Melanocyte of skin (primary cell): ENCODE results near the gene SLC20A1.

GRCh38 chr2:112631545-112631996, 14.2 kb upstream of the SLC20A1 start:
- CAGE, long polyA plus RNA, 2 experiments = no peak in any of the 2 experiments

GRCh38 chr2:112645782-112646536, at the start of gene SLC20A1:
TSS of gene SLC20A1 (plus strand) at chr2:112645939.
- CAGE, long polyA plus RNA, 2 experiments = no peak in any of the 2 experiments

DNA sequence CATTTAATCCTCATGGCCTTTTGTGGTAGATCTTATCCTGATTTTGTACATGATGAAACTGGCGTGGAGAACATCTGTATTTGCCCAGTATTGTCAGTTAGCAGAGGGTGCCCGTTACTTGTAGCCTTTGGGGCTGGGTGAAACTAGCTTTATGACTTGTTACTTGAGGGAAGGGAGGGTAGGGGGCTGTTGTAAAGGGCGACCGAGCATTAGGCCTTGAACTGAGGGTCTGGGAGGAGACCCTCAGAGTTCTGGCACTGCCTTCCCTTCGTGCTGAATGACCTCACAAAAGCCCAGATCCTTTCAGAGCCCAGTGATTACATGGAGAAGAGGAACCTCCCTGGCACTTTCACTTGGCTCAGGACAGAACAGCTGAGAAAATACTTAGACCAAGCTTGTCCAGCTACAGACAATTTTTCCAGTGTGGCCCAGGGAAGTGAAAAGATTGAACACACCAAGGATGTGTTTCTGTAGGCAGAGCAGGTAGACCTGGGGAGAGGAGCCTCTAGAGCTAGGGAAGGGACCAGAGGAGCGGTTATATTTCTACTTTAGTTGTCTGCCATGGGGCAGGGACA, 19.6 kb downstream of the SLC20A1 start:
- CAGE, long polyA plus RNA, 2 experiments = no peak in any of the 2 experiments

GRCh38 chr2:112700975-112701559, 19.8 kb upstream of the NT5DC4 start:
- CAGE, long polyA plus RNA, 2 experiments = no peak in any of the 2 experiments

- CAGE, long polyA plus RNA, 2 experiments = no peak in any of the 2 experiments
Measured at GRCh38 chr2:113124494-113125040, 2.8 kb upstream of the IL1RN start.

DNA sequence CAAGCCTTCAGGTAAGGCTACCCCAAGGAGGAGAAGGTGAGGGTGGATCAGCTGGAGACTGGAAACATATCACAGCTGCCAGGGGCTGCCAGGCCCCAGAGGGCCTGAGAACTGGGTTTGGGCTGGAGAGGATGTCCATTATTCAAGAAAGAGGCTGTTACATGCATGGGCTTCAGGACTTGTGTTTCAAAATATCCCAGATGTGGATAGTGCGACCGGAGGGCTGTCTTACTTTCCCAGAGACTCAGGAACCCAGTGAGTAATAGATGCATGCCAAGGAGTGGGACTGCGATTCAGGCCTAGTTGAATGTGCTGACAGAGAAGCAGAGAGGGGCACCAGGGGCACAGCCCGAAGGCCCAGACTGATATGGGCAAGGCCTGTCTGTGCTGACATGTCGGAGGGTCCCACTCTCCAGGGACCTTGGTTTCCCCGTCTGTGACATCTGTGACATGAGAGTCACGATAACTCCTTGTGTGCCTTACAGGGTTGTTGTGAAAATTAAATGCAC, 386 bp downstream of the IL1RN start:
- CAGE, long polyA plus RNA, 2 experiments = no peak in any of the 2 experiments

GRCh38 chr2:113128239-113129113, 1.1 kb downstream of the IL1RN start:
- CAGE, long polyA plus RNA, 2 experiments = no peak in any of the 2 experiments

- CAGE, long polyA plus RNA, 2 experiments = no peak in any of the 2 experiments
Measured at GRCh38 chr2:113156137-113156782, 17.5 kb upstream of the PSD4 start.

GRCh38 chr2:113164782-113165793, 8.7 kb upstream of the PSD4 start:
- CAGE, long polyA plus RNA, 2 experiments = no peak in any of the 2 experiments

GRCh38 chr2:113167006-113167926, 6.5 kb upstream of the PSD4 start:
- CAGE, long polyA plus RNA, 2 experiments = no peak in any of the 2 experiments

DNA sequence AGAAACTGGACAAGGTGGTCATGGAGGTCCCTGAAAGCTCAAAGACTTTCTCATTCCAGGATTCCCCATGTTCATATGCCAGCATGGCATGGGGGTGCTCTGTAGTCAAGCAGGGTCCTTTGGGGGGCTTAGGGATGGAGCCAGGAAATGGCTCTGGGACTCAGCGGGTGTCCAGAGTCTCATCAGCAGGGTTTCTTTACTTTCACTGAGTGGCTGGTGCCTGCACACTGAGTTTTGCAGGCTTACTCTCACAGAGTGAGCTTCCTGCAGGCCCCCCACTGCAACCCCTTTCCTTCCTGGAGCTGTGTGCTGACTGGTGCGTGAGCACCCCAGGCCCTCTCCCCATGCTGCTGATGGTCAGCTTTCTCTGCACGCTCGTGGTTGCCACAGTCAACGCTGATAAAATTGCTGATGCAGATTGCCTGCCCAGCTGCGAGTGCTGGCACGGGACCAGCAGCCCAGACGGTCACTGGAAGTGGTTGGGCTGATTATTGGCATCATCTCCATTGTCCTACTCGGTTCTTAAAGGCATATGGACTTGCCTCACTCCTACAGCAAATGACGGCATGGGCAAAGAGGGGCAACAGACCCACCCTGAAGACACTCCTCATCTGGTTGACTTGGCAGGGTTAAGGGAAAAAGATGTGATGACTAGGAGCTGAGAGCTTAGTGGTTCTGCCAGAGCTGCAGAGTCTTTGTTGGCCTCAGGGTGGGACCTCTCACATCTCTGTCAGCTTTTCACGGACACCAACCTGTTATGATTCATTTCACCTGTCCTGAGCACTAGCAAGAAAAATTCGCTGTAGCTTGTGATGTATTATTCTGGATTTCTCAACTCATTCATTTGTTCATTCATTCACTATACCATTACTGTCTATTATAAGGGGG, 38.6 kb downstream of the PAX8 start:
- CAGE, long polyA plus RNA, 2 experiments = no peak in any of the 2 experiments

DNA sequence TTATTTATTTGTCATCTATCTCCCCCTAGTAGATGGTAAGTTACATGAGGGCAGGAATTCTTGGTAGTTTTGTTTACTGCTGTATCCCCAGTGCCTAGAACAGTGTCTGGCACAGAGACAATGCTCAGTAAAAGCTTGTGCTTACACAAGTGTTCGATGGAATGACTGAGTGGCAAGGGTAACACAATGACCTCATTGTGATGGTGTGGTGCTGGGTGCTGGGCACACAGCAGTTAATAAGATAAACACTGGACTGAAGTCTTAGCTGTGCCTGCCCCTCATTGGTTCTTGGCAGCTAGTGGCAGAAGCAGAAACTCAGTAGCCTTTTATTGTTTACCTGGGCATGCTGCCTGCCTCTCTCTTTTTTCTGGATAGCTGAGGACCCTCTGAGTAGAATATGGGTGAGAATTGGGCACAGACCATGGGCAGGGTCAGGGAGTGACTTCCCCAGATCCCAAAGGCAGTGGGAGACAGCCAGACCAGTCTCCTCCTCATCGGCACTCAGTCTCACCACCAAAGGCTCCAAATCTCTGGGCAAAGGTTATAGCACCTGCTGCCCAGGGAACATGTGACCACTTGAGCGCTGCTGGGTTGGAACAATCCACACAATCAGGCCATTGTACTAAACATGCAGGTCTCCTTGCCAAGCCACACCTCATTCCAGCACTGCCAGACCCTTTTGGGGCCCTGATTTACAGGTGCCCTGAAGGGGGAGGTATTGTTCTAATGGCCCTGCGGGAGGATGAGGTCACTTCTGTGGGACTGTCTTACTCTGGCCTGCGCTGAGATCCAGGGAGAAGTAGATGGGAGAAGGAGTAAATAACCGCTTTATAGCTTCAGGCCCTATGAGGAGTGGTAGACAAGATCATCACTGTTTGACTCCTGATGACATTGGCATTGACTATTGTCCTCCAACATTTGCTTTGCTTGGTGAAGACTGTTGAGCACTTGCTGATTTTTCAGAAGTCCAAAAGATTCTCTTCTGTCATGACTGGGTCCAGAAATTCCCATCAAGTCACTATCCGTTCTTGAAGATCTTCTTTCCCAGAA, 9.8 kb upstream of the PAX8 start:
- CAGE, long polyA plus RNA, 2 experiments = no peak in any of the 2 experiments

DNA sequence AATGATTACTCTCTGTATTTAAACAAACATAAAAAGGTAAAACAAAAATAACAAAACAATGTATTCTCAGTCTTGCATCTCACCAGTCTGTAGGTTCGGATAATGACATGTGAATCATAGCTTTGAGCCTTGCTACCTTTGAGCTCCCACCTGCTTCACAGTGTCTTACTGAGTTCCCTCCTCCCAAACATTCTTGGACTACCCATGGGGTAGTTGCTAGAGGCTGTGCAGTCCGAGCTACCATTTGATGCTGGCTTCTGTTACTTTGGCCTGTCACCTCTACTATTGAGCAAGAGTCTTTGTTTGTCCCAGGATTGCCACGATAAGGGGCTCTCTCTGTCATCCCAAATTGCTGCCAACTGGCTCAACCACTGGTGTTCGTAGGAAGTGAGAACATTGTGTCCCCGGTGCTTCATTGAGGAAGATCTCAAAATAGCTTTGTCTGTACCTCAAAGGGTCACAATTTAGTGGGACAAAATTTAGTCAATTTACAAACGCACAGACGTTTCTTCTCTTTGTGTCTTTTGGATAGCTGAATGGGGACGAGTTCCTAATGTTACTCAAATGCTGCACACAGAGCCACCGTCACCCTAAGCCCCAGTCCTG, 59.1 kb upstream of the PAX8 start:
- CAGE, long polyA plus RNA, 2 experiments = no peak in any of the 2 experiments

- CAGE, long polyA plus RNA, 2 experiments = no peak in any of the 2 experiments
Measured at GRCh38 chr2:113921366-113922593, 31.9 kb downstream of the ACTR3 start.

- CAGE, long polyA plus RNA, 2 experiments = no peak in any of the 2 experiments
Measured at GRCh38 chr2:116039706-116040017, 1597.2 kb downstream of the DPP10 start.

- CAGE, long polyA plus RNA, 2 experiments = no peak in any of the 2 experiments
Measured at GRCh38 chr2:117718859-117719149, 95.7 kb upstream of the DDX18 start.

GRCh38 chr2:117803667-117804436, 10.6 kb upstream of the DDX18 start:
- CAGE, long polyA plus RNA, 2 experiments = no peak in any of the 2 experiments

DNA sequence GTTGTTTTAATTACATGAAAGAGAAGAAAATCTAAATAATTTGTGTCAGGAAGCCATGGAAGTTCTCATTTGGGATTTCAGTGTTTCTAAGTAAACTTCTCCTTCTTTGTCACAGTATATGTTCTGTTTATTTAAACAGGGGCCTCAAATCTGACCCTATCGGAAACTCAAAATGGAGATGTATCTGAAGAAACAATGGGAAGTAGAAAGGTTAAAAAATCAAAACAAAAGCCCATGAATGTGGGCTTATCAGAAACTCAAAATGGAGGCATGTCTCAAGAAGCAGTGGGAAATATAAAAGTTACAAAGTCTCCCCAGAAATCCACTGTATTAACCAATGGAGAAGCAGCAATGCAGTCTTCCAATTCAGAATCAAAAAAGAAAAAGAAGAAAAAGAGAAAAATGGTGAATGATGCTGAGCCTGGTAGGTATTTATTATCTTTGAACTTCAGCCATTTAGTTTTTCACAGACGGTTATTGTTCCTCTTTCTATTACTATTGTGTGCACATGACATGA, 2.9 kb downstream of the DDX18 start:
- CAGE, long polyA plus RNA, 2 experiments = no peak in any of the 2 experiments

GRCh38 chr2:117980608-117981418, 33.1 kb downstream of the CCDC93 start:
- CAGE, long polyA plus RNA, 2 experiments = no peak in any of the 2 experiments

DNA sequence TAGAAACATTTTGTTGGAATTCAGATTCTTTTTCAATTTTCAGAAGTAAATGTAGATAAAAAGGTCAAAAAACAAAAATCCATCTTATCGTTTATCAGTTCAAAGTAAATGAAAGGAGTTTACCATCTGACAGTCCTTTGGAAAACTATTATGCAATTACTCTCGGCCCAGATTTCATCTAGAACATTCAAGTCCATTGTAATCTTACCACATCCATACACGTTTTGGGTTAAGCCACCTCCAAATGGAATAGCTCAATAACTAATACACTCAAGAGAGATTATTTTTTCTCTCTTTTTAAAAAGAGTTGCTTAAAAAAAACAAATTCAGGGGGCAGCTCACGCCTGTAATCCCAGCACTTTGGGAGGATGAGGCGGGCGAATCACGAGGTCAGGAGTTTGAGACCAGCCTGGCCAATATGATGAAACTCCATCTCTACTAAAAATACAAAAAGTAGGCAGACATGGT, 1.2 kb upstream of the INSIG2 start:
- CAGE, long polyA plus RNA, 2 experiments = no peak in any of the 2 experiments